Neural progenitor cell (in vitro differentiated cells): ENCODE measurements around a stretch of chr2.

- RAMPAGE, long total RNA = no peak
Measured at GRCh38 chr2:10912080-10912591, 402 bp downstream of the KCNF1 start.

GRCh38 chr2:11121565-11122026, 11.3 kb upstream of the C2orf50 start:
- RAMPAGE, long total RNA = no peak

DNA sequence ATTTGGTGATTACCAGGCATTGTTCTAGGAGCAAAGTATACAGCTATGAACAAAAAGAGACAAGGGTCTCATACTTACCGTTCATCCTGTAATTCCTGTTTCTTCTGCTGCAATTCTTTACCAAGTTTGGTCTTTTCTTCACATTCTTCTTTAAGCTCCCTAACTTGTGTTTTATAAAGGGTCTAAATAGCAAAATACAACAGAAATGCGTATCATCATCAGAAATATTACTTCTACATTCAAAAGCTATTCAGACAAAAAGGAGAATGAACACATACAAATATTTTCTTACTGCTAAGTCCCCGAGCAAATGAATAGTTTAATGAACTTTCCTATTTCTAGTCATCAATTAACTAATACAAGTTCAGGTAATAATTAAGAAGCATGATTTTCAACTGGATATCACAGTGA, 46.0 kb downstream of the SLC66A3 start:
- RAMPAGE, long total RNA = no peak

- RAMPAGE, long total RNA = no peak
Measured at GRCh38 chr2:11235522-11236225, 80.4 kb downstream of the SLC66A3 start.

- RAMPAGE, long total RNA = no peak
Measured at GRCh38 chr2:11343437-11343975, 930 bp downstream of the ROCK2 start.

GRCh38 chr2:11377863-11378472, 33.5 kb upstream of the ROCK2 start:
- RAMPAGE, long total RNA = no peak

DNA sequence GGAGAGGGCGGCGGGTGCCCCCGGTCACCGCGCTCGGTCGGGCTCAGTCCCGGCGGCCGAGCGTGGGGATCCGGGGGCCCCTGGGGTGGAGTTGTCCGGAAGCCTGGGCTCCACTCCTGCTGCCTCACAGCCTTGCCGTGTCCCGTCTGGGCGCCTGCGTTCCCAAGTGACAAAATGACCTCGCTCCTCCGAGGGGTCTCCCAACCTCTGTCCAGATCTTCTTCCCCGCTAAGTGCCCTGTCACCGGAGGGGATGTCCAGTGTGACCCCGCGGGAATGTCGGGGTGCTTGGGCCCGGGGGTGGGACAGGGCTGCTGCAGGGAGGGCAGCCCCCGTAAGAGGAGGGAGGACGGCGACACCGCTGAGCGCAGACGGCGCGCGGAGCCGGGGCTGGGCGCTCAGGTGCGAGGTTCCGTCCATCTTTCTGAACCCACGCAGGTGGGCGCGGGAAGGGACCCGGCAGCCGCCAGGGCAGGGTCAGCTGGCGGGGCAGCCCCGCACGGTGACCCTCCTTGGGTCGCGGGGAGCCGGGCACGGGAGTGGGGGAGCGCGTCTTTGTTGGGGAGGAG, 16.1 kb upstream of the E2F6 start:
- RAMPAGE, long total RNA = no peak

GRCh38 chr2:11482513-11483584, 16.9 kb upstream of the E2F6 start:
- RAMPAGE, long total RNA = no peak

DNA sequence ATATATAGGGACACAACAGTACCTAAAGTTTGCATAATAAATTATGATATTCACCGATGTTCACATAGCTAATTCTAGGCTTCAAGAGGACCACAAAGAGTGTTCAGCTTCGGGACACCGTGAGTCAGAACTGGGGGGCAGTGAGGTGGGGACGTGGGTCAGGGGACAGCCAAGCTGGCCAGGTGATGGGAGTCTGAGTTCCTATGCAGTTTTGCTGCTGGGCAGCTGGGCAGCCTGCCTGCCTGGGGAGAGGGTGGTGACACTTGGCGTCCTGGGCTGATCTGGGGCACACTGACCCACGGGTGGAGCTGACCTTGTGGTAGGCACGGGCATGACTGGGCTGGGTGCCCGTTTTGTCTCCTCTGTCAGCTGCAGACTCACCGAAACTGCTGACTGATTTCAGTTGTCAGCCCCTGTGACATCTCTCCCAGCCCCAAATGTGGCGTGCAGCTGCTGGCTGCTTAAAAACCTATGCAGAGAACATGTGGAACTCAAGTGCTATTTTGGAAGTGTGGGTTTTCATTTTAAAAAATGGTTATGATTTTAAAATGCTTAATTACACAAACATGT, 32.6 kb upstream of the E2F6 start:
- RAMPAGE, long total RNA = no peak

DNA sequence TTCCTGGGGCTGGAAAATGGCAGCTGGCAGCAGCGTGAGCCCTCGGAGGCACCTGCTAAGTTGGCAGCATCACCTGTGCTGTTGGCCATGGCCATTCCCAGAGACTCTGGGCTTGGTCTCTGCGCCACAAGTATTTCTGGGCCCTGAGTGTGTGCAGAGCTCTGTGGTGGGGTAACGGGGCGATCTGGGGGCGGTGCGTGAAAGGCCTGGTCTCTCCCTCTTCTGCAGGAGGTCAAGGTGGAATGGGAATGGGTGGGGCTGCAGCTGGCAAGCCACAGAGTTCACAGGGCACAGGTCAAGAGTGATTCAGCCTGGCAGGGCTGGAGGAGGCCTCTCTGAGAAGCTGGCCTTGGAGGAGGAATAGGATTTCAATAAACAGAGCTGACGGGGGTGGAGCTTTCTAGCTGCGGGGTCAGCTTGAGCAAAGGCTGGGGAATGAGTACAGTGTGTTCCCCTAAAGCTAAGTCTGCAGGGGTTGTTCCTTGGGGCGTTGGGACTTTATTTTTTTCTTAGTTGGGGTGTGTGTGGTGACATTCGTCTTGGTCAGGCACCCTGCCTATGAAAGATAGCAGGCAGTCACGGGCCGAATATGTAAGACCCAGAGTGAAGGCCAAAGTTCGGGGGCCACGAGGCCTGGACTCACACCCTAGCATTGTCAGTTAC, 10.4 kb upstream of the NTSR2 start:
- RAMPAGE, long total RNA = no peak

GRCh38 chr2:11930545-11930936, 184.1 kb downstream of the LPIN1 start:
- RAMPAGE, long total RNA = no peak

DNA sequence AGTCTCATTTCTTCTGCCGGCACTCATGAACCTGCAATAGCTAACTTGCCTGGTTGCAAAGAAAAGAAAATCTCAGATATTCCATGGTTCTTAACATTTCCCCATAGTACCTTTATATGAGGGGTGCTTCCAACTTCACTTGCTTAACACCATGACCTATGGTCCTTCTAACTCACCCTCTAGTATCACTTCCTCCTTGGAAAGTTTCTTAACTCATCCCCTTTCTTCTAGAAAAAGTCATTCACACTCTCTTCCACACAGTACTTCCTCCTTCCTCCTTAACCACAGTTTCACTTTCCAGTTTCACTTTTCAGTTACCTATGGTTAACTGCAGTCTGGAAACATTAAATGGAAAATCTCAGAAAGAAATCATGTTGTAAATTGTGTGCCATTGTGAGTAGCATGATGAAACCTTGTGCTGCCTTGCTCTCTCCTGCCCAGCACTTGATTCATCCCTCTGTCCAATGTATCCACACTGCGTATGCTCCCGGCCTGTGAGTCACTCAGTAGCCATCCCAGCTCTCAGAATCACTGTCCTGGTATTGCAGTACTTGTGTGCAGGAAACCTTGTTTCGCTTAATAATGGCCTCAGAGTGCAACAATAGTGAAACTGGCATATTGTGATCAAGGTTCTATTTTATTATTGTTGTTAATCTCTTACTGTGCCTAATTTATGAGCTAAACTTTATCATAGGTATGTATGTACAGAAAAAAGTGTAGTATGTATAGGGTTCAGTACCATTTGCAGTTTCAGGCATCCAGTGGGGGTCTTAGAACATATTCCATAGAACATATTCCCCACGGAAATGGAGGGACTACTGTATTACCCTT, 128.6 kb upstream of the TRIB2 start:
- RAMPAGE, long total RNA = no peak

GRCh38 chr2:12715502-12715675, 1.3 kb upstream of the TRIB2 start:
- RAMPAGE, long total RNA = no peak

- RAMPAGE, long total RNA = no peak
Measured at GRCh38 chr2:12715676-12715851, 1.2 kb upstream of the TRIB2 start.

- RAMPAGE, long total RNA = no peak
Measured at GRCh38 chr2:12720115-12721122, 3.7 kb downstream of the TRIB2 start.

GRCh38 chr2:12844436-12845038, 127.8 kb downstream of the TRIB2 start:
- RAMPAGE, long total RNA = no peak

GRCh38 chr2:12929318-12929642, 212.5 kb downstream of the TRIB2 start:
- RAMPAGE, long total RNA = no peak

DNA sequence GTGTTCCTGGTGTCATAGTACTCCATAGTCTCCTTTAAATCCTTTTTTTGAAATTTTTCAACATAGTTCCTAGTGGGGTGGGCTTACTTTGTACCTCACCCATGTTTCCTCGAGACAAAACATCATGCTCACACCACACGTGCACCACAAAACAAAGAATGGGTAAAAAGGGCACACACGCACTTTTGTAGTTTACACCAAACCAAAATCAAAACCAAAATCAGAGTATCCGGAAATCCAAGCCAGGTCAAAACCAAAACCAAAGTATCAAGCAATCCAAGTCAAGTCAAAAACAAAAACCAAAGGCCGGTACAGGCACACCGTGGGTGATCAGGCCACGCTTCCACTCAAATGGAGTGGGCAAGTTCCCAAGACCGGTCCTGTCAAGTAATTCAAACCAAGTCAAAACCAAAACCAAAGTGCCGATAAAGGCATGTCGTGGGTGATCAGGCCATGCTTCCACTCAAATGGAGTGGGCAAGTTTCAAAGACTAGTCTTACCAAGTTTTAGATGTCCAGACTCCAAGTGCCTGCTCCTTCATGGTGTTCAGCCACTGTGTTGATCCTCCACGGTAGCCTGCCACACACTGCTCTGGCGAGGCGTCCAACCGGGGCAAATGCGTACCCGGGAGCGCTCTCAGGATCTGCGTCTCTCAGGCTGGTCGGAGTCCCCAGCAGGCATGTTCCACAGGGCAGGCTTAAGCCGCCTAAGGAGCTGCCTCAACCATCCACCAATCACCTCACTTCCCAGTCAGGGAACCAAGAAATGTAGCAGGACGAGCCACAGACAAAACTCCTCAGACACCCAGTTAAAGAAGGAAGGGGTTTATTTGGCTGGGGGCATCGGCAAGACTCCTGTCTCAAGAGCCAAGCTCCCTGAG, 815.8 kb downstream of the TRIB2 start:
- RAMPAGE, long total RNA = no peak

DNA sequence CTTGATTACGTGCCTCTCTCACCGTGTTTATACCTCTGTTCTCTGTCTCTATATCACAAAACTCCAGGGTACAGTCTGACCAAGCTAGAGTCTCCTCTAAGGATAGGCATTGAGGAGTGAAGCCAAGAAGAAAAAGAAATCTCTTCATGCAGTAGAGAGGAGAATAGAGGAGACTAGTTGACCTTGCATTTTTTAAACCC, 267.9 kb upstream of the LRATD1 start:
- RAMPAGE, long total RNA = no peak

DNA sequence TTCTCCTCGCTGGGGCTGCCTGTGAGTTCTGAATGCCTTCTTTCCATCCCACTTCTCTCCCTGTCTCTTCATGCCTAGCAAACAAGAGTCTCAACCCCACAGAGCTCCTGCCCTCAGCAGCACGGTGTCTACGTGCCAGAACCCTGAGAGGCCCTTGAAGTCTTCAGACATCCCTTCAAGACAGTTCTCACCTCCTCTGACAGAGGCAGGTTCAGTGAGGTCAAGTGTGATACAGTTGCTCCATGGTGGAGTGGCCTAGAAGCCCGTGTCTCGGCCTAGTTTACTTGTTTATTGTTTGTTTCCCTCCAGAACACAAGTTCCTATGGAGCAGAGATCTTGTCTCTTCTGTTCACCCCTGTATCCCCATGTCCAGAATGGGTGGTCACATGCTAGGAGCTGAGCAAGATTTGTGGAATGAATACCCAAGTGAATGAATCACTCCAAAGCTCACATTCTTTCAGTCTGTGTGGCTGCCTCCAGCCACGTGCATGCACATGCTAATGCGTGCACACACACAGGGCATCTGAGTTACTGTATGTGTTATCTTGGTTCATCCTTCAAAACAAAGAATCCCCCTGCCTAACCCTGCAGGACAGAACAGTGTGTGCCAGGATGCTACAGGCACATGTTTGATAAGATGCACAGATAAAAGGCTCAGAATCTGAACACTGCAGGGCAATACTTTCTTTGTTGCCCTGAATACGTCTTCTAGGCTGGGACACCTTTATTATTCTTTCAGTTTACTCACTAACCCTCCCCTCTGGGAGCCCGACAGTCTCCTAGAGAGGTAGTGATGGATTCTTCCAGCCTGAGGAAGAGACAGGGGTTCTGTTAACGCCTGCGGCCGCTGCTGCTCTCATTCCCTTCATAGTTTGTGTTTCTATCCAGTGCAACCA, 391.5 kb downstream of the NBAS start:
- RAMPAGE, long total RNA = no peak